Skeletal muscle cell (primary cell): ENCODE results near the gene SH3GLB1.

GRCh38 chr1:84254658-84255231 is 46.8 kb upstream of the SAMD13 start:
- RRBS = no CpG with 5 or more reads among the region's 2 CpGs

DNA sequence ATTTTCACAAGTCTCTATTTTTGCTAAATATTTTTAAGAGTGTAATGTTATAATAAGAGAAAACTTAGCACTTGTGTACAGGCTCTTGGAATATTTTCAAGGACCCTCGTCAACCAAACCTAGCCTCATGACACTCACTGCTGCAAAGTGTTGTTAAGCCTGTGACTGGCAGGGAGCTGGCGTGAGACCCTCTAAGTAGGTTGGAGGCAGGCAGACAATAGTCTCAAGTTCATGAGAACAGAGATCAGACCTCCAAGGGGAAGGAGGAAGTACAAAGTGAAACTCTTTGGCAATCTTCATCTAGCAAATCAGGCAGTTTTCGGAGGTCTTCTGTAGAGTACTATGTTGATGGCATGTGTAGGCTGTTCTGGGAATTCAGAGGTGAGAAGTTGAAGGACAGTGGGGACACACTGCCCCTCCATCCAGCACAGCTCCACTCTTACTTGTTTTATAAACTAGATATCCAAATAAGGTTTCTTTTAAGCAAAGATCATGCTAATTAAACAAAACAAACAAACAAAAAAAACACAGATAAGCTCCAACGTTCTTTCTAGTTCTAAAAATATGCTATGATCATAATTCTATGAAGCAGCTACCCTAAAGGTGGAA is 39.0 kb downstream of the DNASE2B start:
- RRBS = no CpG with 5 or more reads among the region's 4 CpGs

DNA sequence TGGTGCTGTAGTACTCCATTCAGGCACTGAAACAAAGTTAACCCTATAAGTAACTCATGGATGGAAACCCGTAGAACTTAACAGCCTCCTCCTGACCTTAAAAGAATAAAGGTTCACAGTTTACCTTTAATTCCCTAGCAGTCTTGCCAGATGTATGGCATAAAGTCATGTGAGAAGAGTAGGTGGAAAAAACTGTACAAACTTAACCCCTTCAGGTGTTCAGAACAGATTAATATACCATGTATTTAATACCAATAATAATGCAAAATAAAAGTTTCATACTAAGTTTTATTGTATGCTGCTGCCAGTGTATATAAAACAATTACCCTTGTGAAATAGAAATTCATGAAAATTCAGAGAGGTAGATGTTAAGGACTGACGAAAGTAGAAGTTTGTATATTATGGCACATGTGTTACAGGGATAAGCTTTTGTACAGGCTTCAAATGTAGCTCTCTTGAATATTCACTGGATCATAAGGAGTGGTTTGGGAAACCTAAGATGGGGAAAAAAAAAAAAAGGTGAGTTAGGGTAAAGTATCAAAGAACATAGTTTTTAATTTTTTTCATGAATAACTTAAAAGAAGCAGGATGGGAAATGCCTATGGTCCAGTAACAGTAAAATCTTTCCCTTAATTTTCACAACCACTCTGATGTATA is 8.0 kb upstream of the SPATA1 start:
- RRBS = no CpG with 5 or more reads among the region's 2 CpGs

- RRBS = under 1% methylated on average over 23 of the region's 76 CpGs
Observed at GRCh38 chr1:84505553-84506248, 485 bp upstream of the SPATA1 start.

- RRBS = no CpG with 5 or more reads among the region's 11 CpGs
Observed at GRCh38 chr1:84774586-84775192, 84.4 kb upstream of the SSX2IP start.

GRCh38 chr1:85427243-85427651 is 37.7 kb downstream of the DDAH1 start:
- RRBS = no CpG with 5 or more reads among the region's 1 CpG

- RRBS = no CpG with 5 or more reads among the region's 2 CpGs
Observed at GRCh38 chr1:85502709-85503216, 37.8 kb upstream of the DDAH1 start.

DNA sequence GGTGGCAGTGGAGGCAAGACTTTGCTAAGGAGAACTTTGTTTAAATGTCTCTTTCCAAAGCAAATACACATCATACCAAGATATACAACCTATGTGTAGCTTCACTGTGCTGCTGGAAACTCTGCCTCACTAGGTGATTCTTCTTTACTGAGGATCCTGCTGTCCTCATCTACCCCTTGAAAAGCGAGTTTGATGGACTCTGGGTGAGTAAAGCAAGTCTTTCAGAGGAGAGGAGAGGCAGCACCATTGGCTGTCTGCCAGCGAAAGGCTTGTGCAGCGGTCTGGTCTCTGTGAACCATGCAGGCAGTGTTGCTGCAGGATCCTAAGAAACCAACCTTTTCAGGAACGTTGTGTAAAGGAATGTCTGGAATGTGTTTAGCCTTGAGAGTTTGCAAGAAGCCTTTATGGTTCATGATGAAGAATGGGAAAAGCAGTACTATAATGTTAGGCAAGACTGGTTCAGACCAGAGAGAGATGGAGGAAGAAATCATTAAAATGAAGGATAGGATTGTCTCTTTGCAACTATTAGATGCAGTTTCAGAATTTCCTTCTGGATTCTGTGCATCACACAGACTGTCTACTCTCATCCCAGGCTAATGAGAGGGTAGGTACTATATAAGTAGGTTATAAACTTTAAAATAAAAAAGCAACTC is 53.4 kb upstream of the CCN1 start:
- RRBS = no CpG with 5 or more reads among the region's 4 CpGs

GRCh38 chr1:85569162-85569493 is 11.4 kb upstream of the CCN1 start:
- RRBS = no CpG with 5 or more reads among the region's 1 CpG

DNA sequence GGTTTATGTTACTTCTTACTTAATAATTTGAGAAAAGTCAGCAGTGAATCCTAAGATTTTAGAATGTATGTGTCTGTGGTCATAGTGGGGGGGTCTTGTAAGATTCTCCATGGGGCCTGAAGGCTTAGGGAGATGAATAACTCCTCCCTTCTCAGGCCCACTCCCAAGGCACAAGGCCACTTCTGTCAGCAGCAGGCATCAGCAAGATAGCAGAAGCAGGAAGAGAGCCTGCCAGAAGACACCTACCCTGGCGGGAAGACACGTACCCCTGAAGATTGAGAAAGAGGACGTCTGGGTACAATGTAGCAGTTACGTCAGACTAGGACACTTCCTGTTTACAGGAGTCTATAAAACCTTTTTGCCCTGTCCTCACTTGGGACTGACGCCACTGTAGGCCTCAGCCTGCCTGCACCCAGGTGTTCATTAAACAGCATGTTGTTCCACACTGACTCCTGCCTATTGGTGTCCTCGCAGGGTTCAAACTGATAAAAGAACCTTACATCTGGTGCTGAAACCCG is 56.8 kb downstream of the ODF2L start:
- RRBS = no CpG with 5 or more reads among the region's 7 CpGs

- RRBS = no CpG with 5 or more reads among the region's 5 CpGs
Observed at GRCh38 chr1:86500743-86501471, 32.2 kb downstream of the CLCA1 start.

DNA sequence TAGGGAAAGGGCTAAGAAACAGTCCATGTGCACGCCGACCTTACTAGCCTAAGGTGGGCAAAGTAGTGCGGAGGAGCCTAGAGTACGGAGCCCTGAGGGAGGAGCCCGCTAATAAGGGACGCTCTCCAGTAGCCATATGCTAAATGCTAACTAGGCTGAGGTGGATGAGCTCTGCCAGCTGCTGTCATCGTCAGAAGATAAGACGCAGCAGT is 35.0 kb downstream of the CLCA1 start:
- RRBS = no CpG with 5 or more reads among the region's 8 CpGs

DNA sequence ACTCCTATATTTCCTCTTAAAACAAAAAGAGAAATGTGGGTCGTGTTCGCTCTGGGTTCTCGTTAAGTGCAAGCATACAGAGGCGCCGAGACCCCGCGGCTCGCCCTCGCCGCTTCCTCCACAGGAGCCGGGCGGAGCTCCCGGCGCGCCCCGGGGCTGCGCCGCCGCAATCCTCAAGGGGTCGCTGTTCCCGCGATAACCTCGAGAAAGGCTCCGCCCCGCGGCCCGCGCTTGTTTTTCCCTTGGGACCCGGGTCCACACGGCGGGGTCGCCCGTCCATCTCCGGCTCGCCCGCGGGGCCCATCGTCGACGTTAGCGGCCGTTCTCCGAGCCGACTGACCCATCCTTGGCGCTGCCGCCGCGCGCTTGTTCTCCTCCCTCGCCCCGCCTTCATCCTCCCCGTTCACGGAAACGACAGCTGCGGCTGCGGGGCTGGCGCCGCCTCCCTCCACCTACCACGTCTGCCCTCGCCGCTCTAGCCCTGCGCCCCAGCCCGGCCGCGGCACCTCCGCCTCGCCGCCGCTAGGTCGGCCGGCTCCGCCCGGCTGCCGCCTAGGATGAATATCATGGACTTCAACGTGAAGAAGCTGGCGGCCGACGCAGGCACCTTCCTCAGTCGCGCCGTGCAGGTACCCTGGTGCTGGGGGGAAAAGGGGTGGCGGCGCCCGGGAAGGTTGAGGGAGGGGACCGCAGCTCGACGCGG is at the start of gene SH3GLB1:
SH3GLB1 (plus strand) TSS at position 234 of the 703 bp plus-strand sequence.
- RRBS = under 1% methylated on average over 14 of the region's 88 CpGs

- RRBS = under 1% methylated on average over 20 of the region's 38 CpGs
Observed at GRCh38 chr1:86705046-86705940, 917 bp downstream of the SH3GLB1 start.

DNA sequence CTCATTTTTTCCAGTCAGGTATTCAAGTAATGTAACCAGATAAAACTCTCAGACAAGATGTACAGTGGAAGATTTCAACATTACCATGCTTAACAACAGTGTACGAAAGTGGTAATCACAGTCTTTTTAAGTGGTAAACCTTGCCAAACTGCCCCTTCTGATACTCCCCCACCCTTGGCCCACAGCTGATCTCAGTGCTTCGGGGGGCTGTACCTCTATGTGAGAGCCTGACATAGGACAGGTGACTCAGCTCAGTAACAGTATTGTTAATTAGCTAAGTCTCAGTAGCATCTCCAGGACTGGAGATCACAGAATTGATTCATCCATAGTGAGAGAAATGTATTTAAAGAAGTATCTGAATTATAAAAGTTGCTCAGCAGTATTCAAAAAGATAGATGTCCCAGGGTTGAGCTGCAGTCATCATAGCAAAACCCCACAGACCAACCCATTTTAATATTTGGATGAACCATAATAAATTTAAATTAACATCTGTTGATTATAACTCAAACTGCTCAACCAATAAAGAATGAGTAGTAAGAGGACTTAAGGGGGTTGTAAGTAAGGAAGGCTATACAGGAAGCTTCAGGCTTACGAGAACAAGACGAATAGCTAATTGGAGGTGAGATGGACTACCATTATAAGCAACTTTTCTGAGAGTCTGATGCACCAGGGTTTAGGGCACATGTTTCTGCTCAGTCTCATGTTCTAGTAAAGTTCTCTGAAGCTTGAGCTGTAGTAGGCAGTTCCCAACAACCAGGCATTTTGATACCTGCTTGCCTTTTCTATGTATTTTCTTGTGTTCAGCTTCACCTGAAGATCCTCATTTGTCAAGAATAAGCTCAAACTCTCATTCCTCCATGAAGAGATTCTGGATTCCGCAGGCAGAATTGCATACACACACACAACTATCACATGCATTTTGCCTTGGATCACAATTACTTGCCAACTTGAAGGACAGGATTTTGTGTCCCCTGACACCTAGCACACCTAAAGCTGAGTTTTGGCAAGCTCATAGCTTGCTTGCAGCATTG is 45.0 kb downstream of the SH3GLB1 start:
- RRBS = no CpG with 5 or more reads among the region's 5 CpGs

DNA sequence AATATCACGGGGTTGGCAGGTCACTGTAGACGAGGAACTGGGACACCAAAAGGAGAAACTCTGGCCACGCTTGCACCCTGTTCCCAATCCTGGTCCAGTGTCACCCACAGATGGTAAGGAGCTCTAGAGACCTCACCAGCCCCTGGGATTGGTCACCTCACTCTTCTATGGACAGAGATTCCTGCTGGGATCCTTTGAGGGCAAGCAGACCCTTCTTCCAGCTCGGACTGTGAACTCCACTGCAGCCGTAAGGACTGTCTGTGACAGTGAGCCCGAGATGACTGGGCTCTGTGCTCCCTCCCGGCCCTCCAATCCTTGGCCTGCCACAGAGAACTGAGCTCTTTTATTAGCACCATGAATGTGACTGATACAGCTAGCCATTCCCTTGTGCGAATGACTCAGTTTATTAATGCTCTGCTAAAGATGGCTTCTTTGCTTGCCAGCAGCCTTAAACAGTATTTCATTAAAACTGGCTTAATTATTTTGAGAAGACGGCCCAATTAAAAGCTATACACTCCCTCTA is 194.7 kb upstream of the LMO4 start:
- RRBS = no CpG with 5 or more reads among the region's 9 CpGs

- RRBS = no CpG with 5 or more reads among the region's 5 CpGs
Observed at GRCh38 chr1:87327499-87327906, 1.2 kb upstream of the LMO4 start.

DNA sequence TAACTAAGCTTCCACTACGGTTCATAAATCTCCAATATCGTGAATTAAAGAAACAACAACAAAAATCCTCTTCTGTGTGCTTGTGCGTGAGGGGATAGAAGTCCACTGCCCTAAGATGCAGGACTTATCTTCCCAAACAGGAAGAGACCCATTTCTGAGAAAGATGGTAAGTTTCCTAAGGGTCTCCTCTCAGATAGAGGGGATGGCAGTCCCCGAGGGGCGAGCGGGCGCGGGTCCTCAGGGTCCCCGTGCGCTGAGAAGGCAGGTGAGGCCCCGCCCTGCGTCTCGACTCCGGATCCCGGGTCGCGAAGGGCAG is 815 bp upstream of the LMO4 start:
- RRBS = no CpG with 5 or more reads among the region's 17 CpGs